H1 (cell line): ENCODE measurements around a stretch of chr16.

- RRBS, result under 1% methylated on average over 15 of the region's 107 CpGs
CAGE:
- cytosol, long polyA plus RNA, result start-site peak on the minus strand at chr16:79599102-79599182, 22 reads
- long polyA plus RNA, result no peak
- nucleus, long polyA plus RNA, result no peak
Measured at GRCh38 chr16:79598699-79599503, 1.6 kb downstream of the MAF start.

- RRBS, result 2% methylated on average over 9 of the region's 27 CpGs
CAGE:
- cytosol, long polyA plus RNA, result no peak
- long polyA plus RNA, result no peak
- nucleus, long polyA plus RNA, result no peak
Measured at GRCh38 chr16:79601486-79602055, 1.0 kb upstream of the MAF start.

GRCh38 chr16:79602056-79602508, 1.5 kb upstream of the MAF start:
- RRBS, result no CpG with 5 or more reads among the region's 14 CpGs
CAGE:
- cytosol, long polyA plus RNA, result no peak
- long polyA plus RNA, result no peak
- nucleus, long polyA plus RNA, result no peak

DNA sequence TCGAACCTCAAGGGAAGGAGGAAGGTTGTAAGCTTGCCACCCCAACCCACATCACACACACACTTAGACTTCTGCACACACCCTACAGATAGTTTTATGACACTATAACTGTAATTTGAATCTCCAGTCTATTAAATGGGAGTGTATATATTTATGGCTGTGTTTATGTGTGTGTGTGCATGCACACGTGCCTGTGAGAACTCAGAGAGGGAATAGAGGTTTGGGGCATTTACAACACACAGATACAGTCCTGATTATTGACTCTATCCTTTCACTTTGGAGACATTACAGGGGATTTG, 171.5 kb upstream of the MAF start:
- RRBS, result no CpG with 5 or more reads among the region's 2 CpGs
CAGE:
- cytosol, long polyA plus RNA, result no peak
- long polyA plus RNA, result no peak
- nucleus, long polyA plus RNA, result no peak

GRCh38 chr16:79930909-79931118, 330.3 kb upstream of the MAF start:
CAGE:
- cytosol, long polyA plus RNA, result no peak
- long polyA plus RNA, result no peak
- nucleus, long polyA plus RNA, result no peak

DNA sequence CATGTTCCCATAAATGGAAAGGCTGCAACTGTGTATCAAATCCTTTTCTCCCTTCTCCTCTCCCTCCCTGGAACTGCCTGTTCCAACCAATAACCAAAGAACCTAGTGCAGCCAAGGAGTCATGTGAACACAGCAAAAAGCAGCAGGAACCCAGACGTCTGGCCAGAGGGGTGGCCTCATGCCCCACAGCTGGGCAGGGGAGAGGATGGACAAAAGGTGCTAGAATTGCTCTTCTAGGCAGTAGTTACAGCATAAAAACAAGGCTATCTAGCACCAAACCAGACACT, 423.2 kb upstream of the MAF start:
- RRBS, result no CpG with 5 or more reads among the region's 1 CpG
CAGE:
- cytosol, long polyA plus RNA, result no peak
- long polyA plus RNA, result no peak
- nucleus, long polyA plus RNA, result no peak

DNA sequence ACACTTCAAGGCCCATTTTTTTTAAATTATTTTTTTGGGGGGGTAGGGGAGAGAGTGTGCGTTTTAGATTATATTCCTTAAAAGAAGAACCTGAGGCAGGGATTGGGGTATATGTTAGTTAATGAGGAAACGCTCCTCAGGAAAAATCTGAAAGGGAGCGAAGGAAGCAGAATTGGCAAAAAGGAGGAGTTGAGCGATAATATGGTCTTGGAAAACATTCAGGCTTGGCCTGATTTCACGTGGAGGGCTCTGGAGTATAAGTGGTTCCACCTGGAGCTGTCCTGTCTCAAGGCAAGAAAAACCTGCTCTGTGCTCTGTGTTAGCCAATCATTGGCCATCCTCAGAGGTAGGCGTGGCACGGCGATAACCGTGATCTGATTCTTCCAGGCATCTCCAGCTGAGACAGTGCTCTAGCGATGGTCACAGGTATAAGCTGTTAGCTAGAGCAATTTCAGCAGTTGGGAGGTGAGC, 450.4 kb upstream of the MAF start:
- RRBS, result no CpG with 5 or more reads among the region's 10 CpGs
CAGE:
- cytosol, long polyA plus RNA, result no peak
- long polyA plus RNA, result no peak
- nucleus, long polyA plus RNA, result no peak

- RRBS, result no CpG with 5 or more reads among the region's 3 CpGs
CAGE:
- cytosol, long polyA plus RNA, result no peak
- long polyA plus RNA, result no peak
- nucleus, long polyA plus RNA, result no peak
Measured at GRCh38 chr16:80056528-80056727, 455.9 kb upstream of the MAF start.

DNA sequence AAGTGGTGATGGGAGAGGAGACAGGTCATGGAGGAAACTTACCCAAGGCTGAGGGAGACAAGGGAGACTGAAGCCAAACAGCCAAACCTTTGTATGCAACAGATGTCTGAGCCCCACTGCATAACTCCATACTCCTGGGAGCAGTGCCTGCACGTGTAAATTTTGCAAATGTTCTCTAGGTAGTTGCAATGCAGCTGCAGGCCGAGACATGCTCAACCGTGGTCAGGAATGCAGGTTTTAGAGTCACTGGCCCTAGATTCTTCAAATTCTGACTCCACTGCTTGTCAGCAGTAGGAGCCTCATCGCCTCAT, 11.4 kb downstream of the DYNLRB2 start:
- RRBS, result no CpG with 5 or more reads among the region's 4 CpGs
CAGE:
- cytosol, long polyA plus RNA, result no peak
- long polyA plus RNA, result no peak
- nucleus, long polyA plus RNA, result no peak

DNA sequence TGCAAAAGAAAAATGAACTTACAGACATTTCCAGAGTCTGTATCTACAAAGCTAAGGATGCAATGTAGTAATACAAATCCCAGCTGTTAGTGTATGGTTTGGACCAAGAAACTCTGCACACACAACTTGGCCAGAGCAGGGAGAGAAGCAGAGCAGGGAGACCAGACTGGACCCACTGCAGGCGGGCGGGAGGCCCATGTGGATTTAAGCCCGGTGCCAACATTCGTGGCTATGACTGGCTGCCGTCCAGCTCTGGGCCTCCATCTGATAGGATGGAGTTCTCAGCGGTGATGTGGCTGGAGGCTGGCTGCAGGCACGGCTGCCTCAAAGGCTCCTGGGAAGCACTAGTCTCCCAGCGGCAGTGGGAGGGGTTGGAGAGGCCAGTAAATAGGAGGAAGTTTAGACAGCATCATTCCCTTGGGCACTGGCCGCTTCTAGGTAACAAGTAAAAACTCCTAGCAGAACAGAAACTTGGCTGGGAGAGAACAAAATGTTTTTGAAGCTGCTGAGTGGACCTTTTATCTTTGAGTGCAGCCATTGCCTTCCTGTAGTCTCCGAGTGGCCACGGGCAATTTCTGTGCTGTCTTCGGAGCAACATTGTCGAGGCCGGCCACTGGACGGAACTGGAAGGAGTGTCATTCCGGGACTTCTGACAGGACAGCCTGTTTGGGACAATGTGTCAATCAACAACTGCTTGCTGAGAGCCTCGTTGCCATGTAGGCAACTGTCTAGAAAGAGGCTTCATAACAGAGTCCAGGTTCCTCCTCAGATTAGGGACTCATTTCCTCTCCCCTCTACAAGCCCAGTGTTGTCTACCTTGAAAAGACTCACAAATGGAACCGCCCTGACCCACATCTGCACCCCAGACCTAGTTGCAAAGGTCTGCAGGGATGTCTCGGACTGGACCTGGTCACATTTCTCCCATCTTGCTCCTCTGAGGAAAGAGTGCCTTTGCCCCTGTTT, 96.0 kb upstream of the CDYL2 start:
- RRBS, result no CpG with 5 or more reads among the region's 19 CpGs
CAGE:
- cytosol, long polyA plus RNA, result no peak
- long polyA plus RNA, result no peak
- nucleus, long polyA plus RNA, result no peak

- RRBS, result no CpG with 5 or more reads among the region's 15 CpGs
CAGE:
- cytosol, long polyA plus RNA, result no peak
- long polyA plus RNA, result no peak
- nucleus, long polyA plus RNA, result no peak
Measured at GRCh38 chr16:81043937-81045024, 8.6 kb downstream of the ATMIN start.

- RRBS, result no CpG with 5 or more reads among the region's 11 CpGs
CAGE:
- cytosol, long polyA plus RNA, result no peak
- long polyA plus RNA, result no peak
- nucleus, long polyA plus RNA, result no peak
Measured at GRCh38 chr16:81045532-81046167, 10.0 kb downstream of the ATMIN start.

DNA sequence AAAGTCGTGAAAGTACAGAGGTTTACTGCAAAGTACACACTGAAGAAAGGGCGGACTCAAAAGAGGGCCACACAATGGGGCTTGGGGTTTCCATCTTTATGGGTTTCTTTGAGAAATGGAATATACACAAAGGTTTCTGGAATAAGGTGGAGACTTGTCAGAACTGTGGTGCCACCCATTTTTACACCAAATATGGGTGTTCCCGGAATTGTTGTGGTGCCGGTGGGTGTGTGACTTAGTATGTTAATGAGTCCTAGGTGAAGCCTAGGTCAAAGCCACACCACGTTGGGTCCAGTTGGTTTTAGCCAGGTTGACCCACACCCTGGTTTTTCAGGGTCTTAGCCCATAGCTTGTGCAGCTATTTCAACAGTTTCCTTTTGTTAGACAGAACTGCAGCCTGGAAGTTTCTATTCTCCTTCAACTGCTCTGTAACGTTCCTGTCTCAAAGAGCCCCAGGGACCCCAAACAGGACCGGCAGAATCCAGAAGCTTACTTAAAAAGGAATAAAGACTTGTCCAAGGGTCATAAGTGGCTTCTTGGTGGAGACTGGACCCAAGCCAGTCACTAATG, 655 bp upstream of the GCSH start:
- RRBS, result no CpG with 5 or more reads among the region's 7 CpGs
CAGE:
- cytosol, long polyA plus RNA, result no peak
- long polyA plus RNA, result no peak
- nucleus, long polyA plus RNA, result no peak

DNA sequence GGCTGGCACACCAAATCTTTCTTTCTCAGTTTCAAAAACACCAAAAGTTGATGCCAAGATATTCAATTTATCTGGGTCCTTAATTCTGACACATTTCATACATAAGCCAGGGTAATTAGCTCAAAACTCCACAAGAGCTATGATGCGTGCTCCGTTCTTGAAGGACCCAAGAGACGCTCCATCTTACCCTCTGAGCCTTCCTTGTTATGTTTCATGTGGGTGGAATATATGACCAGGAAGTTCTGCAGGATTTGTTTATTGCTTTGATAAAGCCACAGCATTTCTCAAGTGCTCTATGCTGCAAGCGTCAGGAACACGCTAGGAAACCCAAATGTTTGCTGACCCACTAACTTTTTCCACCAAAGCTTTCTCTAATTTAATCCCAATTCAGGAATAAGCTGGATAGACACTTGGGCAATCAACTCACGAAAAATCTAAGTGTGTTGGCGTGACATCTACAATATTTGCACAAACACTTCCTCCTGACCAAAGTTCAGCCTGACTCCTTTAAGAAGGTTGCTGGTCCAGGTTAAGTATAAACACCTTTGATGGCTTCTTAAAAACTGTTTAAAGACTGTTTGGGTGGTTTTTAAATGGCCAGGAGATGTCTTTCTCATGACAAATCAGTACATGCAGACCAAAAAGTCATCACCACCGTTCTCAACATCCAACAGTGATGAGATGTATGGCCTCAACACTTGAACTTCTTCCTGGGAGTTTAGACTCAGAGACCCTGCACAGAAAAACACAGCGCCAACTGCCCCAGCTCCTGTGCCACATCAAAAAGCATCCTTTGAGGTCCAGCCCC, 20.4 kb upstream of the GAN start:
- RRBS, result no CpG with 5 or more reads among the region's 9 CpGs
CAGE:
- cytosol, long polyA plus RNA, result no peak
- long polyA plus RNA, result no peak
- nucleus, long polyA plus RNA, result no peak

DNA sequence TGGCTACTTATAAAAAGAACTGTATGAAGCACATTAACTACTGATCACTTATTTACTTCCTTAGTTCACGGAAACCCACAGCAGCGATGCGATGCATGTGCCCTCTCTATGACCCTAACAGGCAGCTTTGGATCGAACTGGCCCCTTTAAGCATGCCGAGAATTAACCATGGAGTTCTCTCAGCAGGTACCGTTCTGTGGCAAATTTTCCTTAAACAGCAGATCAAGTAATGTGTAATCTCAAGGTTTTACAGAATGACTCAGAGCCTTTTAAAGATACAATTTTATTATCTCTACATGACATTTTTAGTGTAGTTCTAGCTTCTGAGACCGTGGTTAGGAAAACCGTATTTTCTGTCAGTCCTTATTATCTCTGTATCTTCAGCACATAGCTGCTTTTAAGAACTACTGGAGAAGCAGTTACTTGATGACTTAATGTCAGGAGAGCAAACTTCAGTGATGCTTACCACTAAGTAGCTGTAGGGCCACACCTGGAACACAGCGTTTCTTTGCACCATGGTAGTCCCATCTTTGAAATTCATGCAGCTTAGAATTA, 43.1 kb downstream of the GAN start:
- RRBS, result no CpG with 5 or more reads among the region's 9 CpGs
CAGE:
- cytosol, long polyA plus RNA, result no peak
- long polyA plus RNA, result no peak
- nucleus, long polyA plus RNA, result no peak

GRCh38 chr16:81362305-81362954, 47.7 kb downstream of the GAN start:
- RRBS, result no CpG with 5 or more reads among the region's 14 CpGs
CAGE:
- cytosol, long polyA plus RNA, result no peak
- long polyA plus RNA, result no peak
- nucleus, long polyA plus RNA, result no peak

- RRBS, result no CpG with 5 or more reads among the region's 17 CpGs
CAGE:
- cytosol, long polyA plus RNA, result no peak
- long polyA plus RNA, result no peak
- nucleus, long polyA plus RNA, result no peak
Measured at GRCh38 chr16:81394922-81395821, 49.4 kb upstream of the CMIP start.

DNA sequence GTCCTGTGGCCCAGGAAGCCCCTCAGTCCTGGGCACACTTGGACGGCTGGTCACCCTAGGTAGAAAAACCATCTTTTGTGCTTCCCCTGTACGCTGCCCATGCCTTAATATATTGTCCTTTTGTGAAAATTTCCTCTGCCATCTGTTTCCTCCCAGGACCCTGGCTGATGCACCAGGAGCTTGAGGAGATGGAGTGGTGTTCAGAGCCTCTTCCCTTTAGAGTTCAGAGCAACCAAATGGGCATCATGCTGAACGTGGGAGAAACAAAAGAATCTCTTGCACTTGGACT, 15.8 kb downstream of the CMIP start:
- RRBS, result no CpG with 5 or more reads among the region's 3 CpGs
CAGE:
- cytosol, long polyA plus RNA, result no peak
- long polyA plus RNA, result no peak
- nucleus, long polyA plus RNA, result no peak

DNA sequence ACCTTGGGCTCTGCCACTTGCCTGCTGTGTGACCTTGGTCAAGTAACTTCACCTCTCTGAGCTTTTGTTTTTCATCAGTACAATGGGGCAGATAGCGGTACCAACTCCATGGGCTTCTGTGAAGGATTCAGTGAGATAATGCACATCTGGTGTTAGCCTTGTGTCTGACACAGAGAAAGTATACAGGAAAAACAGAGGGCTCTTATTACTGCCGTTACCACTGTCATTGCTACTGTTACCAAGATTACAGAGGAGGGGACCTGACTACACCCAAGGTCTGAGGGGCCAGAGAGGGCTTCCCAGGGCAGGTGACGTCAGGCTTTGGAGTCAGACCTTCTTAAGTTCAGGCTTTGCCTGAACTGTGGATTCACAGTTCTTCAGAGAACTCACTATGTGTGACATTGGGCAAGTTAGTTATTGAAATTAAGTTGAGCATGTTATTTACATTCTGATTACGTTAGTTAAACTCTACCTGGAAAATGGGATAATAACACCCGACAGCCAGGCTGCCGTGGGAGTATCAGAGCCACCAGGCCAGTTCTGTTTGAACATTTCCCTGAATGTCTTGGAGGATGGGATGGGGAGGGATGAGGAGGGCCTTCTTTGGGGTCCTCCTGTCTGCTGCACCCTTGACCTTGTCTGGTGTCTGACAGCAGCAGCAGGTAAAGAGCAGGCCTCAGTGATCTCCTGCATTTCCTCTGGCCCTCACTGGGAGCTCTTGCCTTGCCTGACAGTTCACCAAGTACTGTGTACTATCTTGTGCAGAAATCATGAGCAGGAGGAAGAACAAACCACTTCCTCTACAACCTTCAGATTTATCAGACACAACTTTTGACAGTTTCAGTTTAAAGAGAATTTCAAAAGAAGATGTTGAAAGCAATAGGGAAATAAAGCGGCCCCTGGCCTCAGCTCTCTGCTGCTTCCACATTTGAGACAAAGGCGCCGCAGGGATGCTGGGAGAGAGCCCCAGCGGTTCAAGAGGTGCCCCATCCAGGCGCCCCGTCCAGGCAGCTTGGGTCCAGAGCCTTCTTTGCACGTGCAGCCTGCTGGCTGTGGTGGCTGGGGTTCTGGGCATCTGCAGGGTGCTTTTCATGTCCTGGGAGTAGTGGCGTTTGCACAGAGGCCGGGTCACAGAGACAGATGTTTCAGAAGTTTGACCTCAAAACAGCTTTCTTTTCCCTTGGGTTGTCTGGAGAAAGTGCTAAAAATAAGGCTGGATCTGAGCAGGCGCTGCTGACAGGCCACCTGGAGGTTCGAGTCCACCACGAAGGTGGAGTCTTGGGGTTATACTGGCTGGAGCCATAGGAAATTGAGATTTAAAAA, 25.2 kb downstream of the CMIP start:
- RRBS, result no CpG with 5 or more reads among the region's 18 CpGs
CAGE:
- cytosol, long polyA plus RNA, result no peak
- long polyA plus RNA, result no peak
- nucleus, long polyA plus RNA, result no peak

DNA sequence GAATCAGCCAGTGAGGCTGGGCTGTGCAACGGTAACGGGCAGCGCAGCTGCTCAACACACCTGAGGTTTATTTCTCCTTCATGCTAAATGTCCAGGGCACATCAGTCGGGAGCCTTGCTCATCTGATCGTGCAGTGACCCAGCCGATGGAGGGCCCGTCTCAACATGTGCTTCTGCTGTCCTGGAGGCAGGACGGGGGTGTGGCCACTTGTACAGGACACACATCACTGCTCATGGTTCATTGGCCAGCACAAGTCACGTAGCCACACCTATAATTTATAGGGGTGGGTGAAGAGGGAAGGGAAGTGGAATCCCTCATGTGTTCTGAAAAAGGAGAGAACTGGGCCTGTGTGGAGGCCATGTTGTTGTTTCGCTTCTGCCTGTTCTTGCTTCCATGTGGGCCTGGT, 60.4 kb downstream of the CMIP start:
- RRBS, result no CpG with 5 or more reads among the region's 10 CpGs
CAGE:
- cytosol, long polyA plus RNA, result no peak
- long polyA plus RNA, result no peak
- nucleus, long polyA plus RNA, result no peak